ENCODE measurements around a stretch of chr11.

DNA sequence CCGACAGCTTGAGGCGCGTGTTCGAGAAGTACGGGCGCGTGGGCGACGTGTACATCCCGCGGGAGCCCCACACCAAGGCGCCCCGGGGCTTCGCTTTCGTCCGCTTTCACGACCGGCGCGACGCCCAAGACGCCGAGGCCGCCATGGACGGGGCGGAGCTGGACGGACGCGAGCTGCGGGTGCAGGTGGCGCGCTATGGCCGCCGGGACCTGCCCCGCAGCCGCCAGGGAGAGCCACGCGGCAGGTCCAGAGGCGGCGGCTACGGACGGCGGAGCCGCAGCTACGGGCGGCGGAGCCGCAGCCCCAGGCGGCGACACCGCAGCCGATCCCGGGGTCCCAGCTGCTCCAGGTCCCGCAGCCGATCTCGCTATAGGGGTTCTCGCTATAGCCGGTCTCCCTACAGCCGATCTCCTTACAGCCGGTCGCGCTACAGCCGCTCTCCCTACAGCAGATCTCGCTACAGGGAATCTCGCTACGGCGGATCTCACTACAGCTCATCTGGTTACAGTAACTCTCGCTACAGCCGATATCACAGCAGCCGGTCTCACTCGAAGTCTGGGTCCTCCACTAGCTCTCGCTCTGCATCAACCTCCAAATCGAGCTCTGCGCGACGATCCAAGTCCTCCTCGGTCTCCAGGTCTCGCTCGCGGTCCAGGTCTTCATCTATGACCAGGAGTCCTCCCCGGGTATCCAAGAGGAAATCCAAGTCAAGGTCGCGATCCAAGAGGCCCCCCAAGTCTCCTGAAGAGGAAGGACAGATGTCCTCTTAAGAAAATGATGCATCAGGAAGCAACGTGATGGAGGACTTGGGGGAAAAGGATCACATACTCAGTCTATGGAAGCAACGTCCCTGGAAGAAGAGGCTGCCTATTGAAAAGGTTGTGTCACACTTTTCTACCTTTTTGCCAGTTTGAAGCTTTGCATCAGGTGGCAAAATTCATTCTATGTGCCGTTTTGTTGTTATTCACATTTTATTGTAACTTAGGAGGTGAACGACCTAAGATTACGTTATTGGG, 895 bp downstream of the SRSF8 start:
- PRO-cap: bidirectional peak, plus-strand start at position 243 of the sequence, minus-strand start at position 371 of the sequence
- RRBS: under 1% methylated on average over 4 of the region's 88 CpGs

GRCh38 chr11:95088846-95089326, 760 bp upstream of the ENDOD1 start:
- PRO-cap: no peak
- RRBS: no CpG with 5 or more reads among the region's 5 CpGs

- PRO-cap: bidirectional peak, plus-strand start at chr11:95151193, minus-strand start at chr11:95151004
- RRBS: 1% methylated on average over 22 of the region's 50 CpGs
These were observed 61.2 kb downstream of the ENDOD1 start for GRCh38 chr11:95150718-95151393.

GRCh38 chr11:95185032-95185647, 45.9 kb downstream of the SESN3 start:
- PRO-cap: no peak
- RRBS: no CpG with 5 or more reads among the region's 1 CpG

GRCh38 chr11:95248868-95249380, 17.9 kb upstream of the SESN3 start:
- PRO-cap: no peak
- RRBS: no CpG with 5 or more reads among the region's 3 CpGs

DNA sequence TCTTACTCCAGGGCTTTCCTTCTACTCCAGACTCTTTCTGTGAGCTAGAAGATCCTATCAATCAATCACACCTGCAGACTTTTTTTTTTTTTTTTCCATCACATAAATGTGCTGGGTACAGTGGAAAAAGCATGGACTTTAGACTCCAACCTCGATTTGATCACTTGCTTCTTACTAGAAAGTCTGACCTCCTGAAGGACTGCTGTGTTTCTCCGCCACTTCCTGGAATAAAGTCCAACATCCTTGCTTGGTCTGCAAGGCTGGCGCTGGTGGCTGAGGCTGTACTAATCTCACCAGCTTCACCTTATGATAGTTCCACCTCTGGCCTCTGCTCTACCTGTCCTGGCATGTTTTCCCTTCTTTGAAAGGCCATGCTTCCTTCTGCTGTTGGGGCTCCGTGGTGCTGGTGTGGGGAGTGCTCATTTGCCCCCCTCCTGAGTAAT, 60.9 kb upstream of the SESN3 start:
- PRO-cap: no peak
- RRBS: no CpG with 5 or more reads among the region's 4 CpGs

DNA sequence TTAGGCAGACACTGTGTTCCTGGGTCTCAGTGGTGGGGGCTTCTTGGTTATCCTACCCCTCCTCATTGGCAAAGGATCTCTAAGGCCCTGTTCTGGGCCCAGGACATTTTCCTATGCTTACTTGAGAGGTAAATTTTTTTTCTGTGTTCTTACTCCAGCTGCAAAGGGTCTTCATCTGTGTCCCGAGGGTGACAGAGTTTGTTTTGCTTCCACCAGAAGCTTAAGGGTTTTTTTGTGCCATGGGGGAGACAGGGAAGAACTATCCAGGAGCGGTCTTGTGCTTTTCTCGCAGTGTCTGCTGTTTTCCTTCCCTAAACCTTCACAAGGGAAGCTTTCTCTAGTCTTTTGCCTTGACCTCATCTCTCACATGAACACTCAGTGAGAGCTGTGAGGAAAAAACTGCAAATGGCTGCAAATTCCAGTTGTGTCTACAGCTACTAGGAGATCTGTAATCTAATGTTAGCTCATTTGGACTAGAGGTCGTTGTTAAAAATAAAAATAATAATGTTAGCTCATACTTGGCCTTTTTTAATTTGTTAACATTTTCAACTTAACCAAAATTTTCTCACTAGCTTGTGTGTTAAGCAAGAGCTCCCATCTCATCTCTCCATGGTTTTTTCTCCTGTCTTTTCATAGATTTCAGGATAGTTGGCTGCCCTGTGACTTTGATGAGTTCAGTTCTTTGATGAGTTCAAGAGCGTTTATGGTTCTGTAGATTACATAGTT, 264.7 kb upstream of the SESN3 start:
- PRO-cap: no peak
- RRBS: no CpG with 5 or more reads among the region's 5 CpGs

GRCh38 chr11:95508109-95508602, 277.2 kb upstream of the SESN3 start:
- PRO-cap: no peak
- RRBS: no CpG with 5 or more reads among the region's 7 CpGs

- PRO-cap: no peak
- RRBS: no CpG with 5 or more reads among the region's 3 CpGs
These were observed 114.9 kb downstream of the FAM76B start for GRCh38 chr11:95674646-95675058.

DNA sequence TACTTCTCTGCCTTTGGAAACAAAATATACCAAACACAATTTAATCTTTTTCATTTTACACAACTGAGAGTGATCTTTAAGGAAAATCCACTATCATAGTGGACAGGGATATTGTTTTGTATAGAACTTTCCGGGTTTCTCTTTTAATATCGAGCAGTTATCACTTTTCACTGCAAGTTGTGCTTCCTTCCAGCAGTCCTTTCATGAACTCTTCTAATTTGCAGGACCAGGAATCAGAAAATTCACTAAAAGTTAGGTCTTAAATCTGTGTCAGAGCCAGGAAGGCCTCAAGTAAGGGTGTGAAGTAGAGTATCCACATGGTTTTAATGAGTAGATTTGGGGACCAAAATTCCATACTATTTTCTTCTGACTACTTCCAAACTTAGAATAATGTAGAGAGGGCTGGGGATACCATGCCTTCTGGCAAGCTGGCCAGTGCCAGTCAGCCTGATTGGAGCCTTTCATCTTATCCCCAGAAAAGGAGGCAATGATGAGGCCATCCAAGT, 133.9 kb upstream of the MTMR2 start:
- PRO-cap: no peak
- RRBS: no CpG with 5 or more reads among the region's 2 CpGs

- PRO-cap: bidirectional peak, plus-strand start at chr11:96169513, minus-strand start at chr11:96169403
- RRBS: no CpG with 5 or more reads among the region's 3 CpGs
These were observed 173.8 kb downstream of the MAML2 start for GRCh38 chr11:96169193-96169669.

- PRO-cap: no peak
- RRBS: no CpG with 5 or more reads among the region's 1 CpG
These were observed 134.7 kb downstream of the MAML2 start for GRCh38 chr11:96208151-96208769.

DNA sequence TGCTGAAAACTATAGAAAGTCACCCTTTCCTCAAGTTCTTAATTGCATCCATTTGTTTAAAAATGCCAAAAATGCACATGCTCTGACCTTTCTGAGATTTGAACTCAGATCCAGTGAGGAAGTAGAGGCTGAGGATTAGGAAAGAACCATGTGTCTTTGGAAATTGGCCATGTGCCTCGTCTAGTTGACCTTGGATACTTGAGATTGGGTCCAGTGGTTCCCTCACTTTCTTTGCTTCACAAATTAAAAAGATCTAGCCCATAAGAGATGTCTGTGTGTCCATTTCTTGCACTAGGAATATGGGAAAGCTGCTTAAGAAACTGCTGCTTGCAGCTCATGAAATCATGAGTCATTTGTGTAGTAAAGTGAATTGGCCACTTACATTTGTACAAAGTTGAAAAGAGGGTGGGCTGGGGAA, 128.2 kb downstream of the MAML2 start:
- PRO-cap: no peak
- RRBS: no CpG with 5 or more reads among the region's 1 CpG

- PRO-cap: no peak
- RRBS: no CpG with 5 or more reads among the region's 13 CpGs
These were observed 93.4 kb downstream of the MAML2 start for GRCh38 chr11:96249209-96250399.

GRCh38 chr11:96271738-96272562, 71.0 kb downstream of the MAML2 start:
- PRO-cap: no peak
- RRBS: no CpG with 5 or more reads among the region's 5 CpGs

DNA sequence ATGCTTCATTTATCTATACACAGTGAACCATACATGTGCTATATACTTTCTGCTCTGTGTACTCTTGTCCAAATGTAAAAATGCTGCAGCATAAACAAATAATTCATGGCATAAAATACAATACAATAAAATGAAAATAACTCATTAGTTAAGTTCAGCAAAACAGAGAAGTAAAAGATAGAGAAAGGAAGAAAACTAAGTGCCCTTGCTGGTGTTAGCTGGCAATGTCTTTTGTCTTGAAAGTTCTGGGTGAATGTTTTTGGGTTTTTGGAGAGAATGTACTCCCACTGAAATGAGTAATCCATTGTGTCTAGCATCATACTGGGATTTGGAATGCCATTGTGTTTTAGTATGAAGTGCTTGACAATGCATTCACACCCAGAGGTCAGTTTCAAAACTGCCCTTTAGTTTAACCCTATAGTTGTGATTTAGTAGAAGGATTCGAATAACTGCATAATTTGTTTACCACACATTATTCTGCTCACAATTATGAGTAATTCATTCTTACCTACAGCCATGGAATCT, 34.0 kb downstream of the MAML2 start:
- PRO-cap: no peak
- RRBS: no CpG with 5 or more reads among the region's 1 CpG

GRCh38 chr11:96311077-96311653, 31.8 kb downstream of the MAML2 start:
- PRO-cap: bidirectional peak, plus-strand start at chr11:96311282, minus-strand start at chr11:96310975
- RRBS: no CpG with 5 or more reads among the region's 3 CpGs

- PRO-cap: bidirectional peak, plus-strand start at chr11:96341911, minus-strand start at chr11:96341796
- RRBS: 3% methylated on average over 8 of the region's 28 CpGs
These were observed 1.6 kb downstream of the MAML2 start for GRCh38 chr11:96341032-96342084.

GRCh38 chr11:96383890-96384600, 5.7 kb downstream of the CCDC82 start:
- PRO-cap: no peak
- RRBS: no CpG with 5 or more reads among the region's 9 CpGs

GRCh38 chr11:96622161-96622651, 232.4 kb downstream of the JRKL start:
- PRO-cap: no peak
- RRBS: no CpG with 5 or more reads among the region's 7 CpGs